Cardiac atrium fibroblast (primary cell): ENCODE measurements around a stretch of chr16.

DNA sequence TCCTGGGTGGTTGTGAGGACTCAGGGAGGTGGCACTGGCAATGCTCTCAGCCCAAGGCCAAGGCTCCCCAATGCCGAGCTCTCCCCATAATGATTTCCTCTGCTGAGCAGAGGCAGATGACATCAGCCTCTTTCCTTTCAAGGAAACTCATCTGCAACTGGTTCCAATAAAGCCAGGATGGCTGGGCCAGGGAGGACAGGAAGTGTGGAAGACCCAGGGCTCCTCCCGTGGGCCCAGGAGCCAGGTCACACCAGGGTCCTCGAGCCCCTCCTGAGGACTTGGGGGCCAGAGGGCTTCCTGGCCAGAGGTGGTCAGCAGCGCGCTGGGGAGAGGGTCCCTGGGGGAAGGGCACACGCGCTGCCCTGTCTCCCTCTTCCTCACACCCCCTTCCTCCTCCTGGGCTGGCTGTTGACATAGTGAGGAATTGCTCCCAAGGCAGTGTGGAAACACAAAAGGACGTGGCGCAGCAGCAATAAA, 152.3 kb downstream of the IRF8 start:
- RAMPAGE, long total RNA, result no peak

DNA sequence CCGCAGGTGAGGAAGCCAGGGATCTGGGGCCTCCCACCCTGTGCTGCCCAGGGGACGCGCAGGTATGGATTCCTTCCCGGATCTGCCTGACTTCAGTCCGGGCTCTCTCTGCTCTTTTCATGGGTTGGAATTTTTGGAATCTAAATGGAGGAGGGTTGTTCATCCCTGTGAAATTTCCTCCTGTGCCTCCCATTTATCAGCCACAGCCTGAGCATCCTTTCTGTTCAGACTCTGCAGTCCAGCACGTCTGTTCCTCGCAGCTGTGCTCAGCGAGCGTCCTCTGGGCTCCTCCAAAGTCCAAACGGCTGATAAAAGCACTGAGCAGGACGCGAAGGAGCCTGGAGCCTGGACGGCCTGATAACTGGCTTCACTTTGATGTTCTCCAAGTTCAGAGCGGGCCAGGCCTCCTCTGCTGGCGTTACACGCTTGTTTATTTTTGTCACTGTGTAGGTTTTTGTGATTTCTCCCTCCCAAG, 290.7 kb upstream of the FOXF1 start:
- RAMPAGE, long total RNA, result no peak

GRCh38 chr16:86262054-86262431, 248.3 kb upstream of the FOXF1 start:
- RAMPAGE, long total RNA, result no peak

- RAMPAGE, long total RNA, result no peak
Observed at GRCh38 chr16:86457530-86458258, 52.6 kb upstream of the FOXF1 start.

GRCh38 chr16:86493741-86494512, 16.4 kb upstream of the FOXF1 start:
- RAMPAGE, long total RNA, result no peak

DNA sequence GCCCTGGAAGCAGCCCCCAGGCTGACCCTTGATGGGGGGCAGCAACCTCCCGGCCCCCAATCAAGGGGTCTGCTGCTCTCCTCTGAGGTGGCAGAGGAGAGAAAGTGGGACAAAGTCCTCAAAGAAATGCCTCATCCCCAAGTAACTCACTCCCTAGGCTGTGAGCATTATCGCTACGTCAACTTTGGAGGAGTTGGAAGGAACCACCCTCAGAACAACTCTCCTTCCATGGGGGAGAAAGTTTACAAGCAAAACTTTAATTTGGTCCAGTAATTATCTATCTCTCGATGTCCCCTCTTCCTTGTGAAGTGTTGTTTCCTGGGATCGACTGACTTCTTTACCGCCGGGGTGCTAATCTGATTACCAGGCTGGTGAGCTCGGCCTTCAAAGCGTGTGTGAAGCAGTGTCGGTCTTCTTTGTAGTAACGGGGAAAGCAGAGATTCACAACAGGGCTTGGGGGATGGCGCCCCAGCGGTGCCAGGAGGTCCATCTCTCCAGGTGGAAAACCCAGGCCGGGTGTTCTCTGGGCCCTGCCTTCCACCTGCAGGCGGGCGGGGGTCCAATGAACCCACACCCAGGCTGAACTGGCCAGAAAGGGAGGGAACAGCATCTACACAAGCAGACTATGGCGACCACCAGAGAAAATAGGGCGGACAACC, 14.6 kb upstream of the FOXF1 start:
- RAMPAGE, long total RNA, result no peak

DNA sequence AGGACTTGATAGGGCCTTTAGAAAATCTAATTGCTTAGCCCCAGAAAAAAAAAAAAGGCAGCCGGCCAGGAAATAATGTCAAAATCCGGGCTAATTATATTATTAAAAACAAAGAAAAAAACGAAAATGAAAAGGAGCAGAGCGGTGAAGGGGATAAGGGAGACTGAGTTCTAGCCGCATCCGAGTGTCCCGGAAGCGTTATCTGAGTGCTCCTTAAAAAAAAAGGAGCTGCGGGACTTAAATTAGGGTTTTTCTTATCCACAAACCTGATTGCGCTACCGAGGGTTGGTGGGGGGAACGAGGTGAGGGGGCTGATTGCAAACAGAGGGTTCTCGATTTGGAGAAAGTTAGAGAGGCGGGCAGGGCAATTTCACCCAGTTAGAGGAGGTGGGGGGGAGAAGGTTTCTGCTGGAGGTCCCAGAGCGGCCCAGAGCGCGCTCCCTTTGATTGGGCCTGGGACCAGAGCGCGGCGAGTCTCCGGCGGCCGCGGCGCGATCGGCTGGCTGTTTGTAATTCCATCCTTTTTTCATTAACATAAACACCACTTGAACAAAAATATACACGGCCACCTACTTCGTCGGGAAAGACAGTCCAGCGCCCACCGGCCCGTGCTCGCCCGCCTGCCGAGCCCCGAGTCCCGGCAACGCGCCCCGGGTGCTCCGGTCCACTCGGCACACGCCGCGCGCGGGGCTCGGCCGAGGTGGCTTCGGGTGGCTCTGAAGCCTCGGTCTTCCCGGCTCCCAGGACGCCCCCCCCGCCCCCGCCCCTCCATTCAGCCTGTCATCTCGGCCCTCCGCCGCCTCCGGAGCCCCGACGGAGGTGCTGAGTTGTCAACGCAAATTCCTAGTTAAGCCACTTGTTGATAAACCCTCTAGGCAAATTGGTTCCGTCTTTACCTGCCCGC, 13.4 kb upstream of the FOXF1 start:
- RAMPAGE, long total RNA, result no peak

- RAMPAGE, long total RNA, result no peak
Observed at GRCh38 chr16:86505994-86507133, 4.0 kb upstream of the FOXF1 start.

GRCh38 chr16:86568736-86569114, 2.1 kb downstream of the FOXC2 start:
- RAMPAGE, long total RNA, result no peak

DNA sequence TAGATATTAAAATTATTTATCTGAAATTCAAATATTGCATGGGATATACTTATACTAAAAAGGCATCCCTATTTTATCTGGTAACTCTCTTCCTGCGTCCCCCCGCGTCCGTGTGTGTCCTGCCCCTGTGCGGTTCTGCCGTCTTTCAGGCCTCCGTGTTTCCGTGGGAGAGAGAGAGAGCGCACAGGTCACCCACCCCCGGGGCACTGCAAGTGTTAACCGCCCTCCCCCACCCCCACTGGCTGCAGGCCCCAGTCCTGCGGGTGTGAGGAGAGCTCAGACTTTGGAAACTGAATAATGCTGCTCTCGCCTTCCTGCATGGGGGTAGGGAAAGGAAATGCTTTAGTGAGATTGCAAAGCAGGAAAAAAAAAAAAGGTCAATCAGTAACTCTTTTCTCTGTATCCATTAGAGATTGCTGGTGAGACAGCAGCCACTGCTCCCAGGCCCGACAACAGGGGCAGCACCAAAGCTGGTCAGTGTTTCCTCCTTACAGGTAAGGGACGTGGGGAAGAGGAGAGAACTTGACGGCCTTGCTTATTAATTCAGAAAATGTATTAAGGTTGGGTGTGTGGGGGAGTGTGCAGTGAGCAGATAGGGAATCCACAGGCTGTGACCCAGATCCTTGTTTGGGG, 156.2 kb downstream of the FOXL1 start:
- RAMPAGE, long total RNA, result no peak

- RAMPAGE, long total RNA, result no peak
Observed at GRCh38 chr16:86824504-86825290, 246.3 kb downstream of the FOXL1 start.

GRCh38 chr16:86865811-86866706, 287.7 kb downstream of the FOXL1 start:
- RAMPAGE, long total RNA, result no peak

DNA sequence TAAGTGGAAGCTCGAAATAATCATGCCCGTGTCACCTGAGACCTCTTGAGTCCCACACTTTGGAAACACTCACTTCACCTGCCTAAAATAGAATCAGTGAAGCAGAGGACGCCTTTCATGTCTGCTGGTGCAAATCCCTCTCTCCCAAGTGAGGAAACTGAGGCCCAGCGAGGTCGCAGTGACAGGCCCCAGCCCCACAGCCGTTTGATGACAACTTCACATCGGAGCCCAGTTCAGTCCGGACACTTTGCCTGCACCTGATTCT, 284.6 kb downstream of the C16orf95 start:
- RAMPAGE, long total RNA, result no peak

DNA sequence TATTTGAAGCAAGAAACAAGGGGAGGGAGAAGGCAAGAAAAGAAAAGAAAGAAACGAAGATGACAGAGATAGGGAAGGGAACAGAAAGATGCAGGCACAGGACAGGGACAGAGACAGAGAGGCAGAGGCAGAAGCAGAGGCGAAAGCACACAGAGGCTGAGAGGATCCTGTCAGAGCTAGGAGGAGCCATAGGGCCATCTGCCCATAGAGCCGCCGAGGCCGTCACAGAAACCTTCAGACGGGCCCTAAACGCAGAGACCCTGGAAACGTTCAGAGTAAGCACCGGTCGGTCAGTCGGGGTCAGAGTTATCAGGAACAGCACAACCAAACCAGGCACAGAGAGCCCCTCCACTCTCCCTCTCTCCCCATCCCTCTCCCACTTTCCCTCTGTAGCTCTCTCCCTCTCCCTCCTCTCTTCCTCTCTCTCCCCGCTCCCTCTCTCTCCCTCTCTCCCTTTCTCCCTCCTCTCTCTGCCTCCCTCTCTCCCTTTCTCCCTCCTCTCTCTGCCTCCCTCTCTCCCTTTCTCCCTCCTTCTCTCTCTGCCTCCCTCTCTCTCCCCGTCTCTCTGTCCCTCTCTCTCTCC, 139.0 kb downstream of the C16orf95 start:
- RAMPAGE, long total RNA, result no peak

GRCh38 chr16:87178644-87179527, 138.3 kb downstream of the C16orf95 start:
- RAMPAGE, long total RNA, result no peak

DNA sequence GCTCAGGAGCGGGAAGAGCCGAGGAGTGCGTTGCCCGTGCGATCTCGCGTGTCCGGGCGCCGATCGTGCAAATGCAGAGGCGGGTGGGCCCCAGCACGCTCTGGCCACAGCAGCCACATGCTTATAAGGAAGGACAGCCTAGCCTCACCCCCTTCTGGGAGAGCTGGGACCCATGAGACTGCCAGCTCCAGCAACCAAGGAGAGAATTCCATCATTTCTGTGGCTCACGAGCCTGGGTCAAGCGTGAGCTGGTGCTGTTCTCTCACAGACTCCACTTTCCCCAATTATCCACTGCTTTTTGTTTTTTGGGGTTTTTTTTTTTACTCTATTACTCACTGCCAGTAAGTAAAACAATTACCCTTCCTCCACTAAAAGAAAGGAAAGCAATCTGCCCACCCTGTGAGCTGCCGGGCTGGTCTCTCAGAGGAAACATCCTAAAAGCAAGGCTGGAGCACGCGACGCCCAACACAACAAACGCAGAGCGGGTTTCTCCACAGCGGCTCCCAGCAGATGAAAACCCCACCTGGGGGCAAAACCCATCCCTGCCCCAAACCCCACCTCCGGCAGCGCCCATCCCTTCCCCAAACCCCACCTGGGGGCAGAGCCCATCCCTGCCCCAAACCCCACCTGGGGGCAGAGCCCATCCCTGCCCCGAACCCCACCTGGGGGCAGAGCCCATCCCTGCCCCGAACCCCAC, 27.3 kb upstream of the C16orf95 start:
- RAMPAGE, long total RNA, result no peak

- RAMPAGE, long total RNA, result no peak
Observed at GRCh38 chr16:87363770-87364782, 19.5 kb downstream of the FBXO31 start.

- RAMPAGE, long total RNA, result no peak
Observed at GRCh38 chr16:87390902-87392214, 778 bp upstream of the MAP1LC3B start.

GRCh38 chr16:87465368-87465886, 27.4 kb downstream of the ZCCHC14 start:
- RAMPAGE, long total RNA, result no peak

- RAMPAGE, long total RNA, result no peak
Observed at GRCh38 chr16:87540958-87541993, 48.5 kb upstream of the ZCCHC14 start.